Duodenum (tissue), 1 donor: ENCODE measurements around a stretch of chr12.

DNA sequence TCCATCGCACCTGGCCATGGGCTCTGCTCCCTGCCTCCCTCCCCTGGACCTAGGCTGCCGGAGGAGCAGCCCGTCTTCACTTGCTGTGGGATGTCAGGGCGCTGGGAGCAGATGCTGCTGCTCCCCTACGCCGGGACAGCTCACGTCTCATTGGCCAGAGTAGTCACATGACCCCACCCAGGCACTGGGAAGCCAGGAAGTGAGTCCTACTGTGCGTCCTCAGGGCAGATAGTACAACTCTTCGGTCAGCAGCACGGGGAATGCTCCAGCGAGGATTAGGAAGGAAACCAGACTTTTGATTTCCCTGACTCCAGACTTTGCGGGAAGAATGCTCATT is 94.3 kb downstream of the TMEM132B start:
- PRO-cap = no peak

GRCh38 chr12:125340772-125341429 is 154.7 kb downstream of the TMEM132B start:
- PRO-cap = no peak

GRCh38 chr12:125387182-125387785 is 201.1 kb downstream of the TMEM132B start:
- PRO-cap = no peak

GRCh38 chr12:125652389-125652625 is 466.1 kb downstream of the TMEM132B start:
- PRO-cap = no peak

DNA sequence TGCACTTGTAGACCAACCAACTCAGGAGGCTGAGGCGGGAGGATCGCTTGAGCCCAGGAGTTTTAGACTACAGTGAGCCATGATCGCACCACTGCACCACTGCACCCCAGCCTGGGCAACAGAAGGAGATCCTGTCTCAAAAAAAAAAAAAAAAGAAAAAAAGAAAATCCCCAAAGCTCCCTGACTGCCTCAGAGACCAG is 503.2 kb downstream of the TMEM132B start:
- PRO-cap = no peak

DNA sequence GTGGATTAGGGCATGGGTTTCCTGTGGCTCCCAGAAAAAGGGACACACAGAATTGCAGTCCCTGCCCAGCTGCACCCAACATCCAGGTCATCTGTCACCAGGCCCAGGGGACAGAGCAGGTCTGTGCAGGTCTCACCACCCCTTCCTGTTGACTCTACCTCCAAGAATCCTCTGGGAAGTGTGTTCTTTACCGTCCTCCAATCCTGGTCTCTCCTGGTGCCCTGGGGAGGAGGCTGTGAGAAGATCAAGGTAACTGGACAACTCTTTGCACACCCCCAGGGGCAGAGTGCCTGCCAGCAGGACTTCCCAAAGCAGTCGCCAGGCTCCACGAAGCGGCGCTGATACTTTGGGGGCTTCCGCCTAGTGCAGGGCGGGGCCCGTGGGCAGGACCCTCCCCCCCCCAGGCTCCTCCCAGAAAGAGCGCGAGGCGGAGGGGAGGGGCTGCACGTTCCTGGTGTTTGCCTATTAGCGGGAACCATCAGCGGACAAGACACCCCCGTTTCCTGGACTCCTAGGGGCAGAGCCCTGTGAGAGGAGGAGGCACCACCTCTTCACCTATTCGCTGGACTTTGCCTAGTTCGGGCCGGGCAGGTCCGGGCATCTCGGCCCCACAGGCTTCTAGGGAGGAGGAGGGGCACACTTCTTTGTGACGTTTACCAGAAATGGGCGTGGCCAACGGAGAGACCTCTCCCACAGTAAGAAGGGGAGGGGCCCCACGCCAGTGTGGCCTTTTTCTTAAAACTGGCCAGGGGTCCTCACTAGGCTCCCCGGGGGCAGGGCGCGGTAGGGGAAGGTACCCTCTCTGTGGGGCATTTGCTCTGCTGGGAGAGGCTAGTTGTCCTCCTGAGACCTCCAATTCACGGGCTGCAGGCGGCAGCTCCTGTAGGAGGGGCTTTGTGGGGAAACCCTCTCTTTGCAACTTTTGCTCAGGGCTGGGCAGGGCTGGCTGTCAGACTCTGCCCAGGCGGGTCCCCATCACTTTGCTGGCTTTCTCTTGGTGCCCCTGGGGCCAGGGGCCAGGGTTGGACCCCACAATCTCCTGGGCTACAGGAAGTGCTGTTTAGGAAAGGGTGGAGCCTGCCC is 797.2 kb downstream of the TMEM132B start:
- PRO-cap = no peak

DNA sequence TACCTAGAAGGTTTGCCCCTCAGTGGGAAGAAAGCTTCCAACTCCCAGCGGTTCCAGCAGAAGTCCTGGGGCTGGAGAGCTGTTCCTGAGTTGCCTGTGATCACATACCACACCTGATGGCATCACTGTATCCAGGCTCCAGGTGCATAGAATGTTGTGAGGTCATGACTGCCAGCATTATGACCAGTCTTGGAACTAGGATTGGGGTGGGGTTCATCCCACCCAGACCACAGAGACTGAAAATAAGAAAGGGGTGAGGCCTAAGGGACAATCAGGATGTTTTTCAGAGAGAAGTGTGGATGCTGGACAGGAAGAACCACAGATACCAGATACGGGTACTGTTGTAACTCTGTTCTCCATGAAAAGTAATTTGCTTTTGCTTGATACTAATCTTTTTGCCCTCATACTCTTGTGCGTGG is 1530.1 kb upstream of the TMEM132C start:
- PRO-cap = no peak

DNA sequence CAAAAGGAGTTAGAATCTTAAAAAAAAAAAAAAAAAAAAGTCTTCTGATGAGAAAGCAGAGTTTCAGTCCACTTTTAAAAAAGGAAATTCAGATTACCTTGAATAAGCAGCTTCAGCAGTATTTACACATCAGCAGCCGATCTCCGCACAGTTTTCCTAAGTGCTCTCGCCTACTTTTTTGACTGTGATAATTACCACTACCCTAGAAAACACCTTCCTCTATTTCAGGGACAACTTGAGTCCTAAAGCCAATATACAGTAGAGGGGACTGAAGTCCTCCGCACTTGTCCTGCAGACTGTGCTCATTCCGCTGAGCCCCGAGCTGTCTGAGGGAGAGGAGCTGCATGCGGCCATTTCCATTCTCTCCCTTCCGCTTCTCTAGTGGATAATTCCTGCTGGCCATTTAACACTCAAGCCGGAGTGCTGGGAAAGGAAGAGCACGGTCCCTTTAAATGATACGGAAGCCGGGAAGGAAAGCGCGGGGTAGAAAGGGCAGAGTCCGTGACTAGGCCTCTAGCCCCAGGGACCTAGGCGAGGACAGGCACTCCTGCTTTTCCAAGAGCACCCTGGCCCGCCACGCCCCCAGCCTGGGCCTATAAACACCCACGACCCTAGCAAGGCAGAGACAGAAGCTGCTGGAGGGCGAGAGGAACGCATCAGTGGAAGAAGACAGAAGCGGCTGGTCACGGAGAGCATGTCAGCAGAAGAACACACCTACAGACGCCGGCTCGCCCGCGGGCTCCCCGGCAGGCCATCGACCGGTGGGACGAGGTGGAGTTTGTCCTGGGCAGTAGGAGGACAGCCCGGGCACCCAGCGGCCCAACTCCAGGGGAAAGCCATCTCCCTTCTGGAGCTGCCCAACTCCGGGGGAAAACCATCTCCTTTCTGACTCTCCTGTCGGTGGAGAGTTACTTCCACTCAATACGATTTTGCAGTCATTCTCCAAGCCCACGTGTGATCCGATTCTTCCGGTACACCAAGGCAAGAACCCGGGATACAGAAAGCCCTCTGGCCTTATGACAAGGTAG is 1206.7 kb upstream of the TMEM132C start:
- PRO-cap = bidirectional peak, plus-strand start at position 628 of the sequence, minus-strand start at position 380 of the sequence

GRCh38 chr12:127150013-127150759 is 1116.8 kb upstream of the TMEM132C start:
- PRO-cap = no peak

GRCh38 chr12:127162812-127163012 is 1104.3 kb upstream of the TMEM132C start:
- PRO-cap = no peak

- PRO-cap = no peak
These were observed 1084.8 kb upstream of the TMEM132C start for GRCh38 chr12:127182065-127182668.

GRCh38 chr12:127829594-127829793 is 437.5 kb upstream of the TMEM132C start:
- PRO-cap = no peak

DNA sequence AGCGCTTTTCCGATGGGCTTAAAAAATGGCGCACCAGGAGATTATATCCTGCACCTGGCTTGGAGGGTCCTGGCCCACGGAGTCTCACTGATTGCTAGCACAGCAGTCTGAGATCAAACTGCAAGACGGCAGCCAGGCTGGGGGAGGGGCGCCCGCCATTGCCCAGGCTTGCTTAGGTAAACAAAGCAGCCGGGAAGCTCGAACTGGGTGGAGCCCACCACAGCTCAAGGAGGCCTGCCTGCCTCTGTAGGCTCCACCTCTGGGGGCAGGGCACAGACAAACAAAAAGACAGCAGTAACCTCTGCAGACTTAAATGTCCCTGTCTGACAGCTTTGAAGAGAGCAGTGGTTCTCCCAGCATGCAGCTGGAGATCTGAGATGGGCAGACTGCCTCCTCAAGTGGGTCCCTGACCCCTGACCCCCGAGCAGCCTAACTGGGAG is 400.8 kb upstream of the TMEM132C start:
- PRO-cap = no peak

DNA sequence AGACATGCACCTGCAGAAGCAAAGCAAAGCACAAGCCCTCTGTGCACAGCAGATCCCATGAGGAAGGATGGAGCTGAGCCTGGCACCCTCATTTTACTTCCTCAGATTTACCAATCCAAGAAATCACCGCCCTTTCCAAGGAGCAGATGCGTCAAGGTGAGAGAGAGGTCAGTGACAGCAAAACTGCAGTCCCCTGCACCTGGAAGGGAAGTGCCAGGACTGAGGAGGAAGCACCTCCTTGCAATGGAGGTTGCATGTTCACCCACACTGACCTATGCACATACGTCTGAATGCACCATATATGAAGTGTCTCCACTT is 191.1 kb upstream of the TMEM132C start:
- PRO-cap = no peak

GRCh38 chr12:128745934-128746264 is 77.9 kb downstream of the SLC15A4 start:
- PRO-cap = no peak

DNA sequence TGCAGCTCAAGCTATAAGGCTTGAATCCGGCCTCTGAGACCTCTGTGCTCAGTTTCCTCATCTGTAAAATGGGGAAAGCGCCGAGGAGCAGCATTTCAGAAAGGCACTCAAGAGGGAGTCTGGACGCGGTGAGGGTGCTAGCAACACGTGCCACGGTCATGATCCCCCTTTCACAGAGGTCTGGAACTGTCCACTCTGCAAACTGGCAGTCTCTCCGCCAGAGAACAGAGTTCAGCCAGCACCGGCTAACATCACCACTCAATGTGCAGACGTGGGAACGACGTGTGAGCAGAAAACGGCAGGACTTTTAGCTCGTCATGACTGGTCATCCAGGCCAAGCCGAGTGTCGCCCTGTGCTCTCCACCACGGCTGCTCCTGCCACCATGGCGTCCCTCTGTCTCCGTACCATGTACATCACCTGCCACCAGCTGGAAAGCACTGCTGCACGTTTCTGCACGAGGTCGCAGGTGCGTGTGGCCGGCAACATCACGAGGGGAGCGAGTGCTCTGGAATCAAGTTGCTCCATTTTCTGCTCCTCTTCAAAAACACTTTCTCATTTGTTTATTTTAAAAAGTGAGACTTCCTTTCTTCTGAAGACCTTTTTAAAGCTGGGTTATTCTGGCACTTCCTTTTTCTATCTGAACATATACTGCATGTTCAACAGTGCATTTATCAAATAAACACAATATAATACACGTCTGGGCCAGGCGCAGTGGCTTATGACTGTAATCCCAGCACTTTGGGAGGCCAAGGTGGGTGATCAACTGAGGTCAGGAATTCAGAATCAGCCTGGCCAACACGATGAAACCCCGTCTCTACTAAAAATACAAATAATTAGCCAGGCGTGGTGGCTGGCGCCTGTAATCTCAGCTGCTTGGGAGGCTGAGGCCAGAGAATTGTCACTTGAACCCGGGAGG is 28.1 kb downstream of the SLC15A4 start:
- PRO-cap = no peak

DNA sequence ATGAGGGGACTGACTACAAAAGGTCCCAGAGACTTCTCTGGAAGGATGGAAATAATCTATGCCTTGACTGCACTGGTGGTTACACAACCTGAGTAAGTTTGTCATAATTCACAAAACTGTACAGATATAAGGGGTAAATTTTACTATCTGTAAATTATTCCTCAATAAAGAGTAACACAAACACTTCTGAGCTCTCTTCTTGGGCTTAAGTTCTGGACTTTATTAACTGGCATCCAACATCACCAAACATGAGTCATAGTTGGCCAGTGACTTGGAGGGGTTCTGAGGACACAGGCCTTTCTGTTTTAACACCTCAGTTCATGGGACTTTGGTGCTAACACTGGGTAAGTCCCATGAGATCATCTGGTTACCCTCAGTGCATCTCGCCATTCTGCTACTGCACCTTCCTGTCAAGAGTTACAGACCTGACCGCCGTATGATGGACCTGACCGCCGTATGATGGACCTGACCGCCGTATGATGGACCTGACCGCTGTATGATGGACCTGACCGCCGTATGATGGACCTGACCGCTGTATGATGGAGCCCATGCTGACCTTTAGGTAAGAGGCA is 9.9 kb downstream of the SLC15A4 start:
- PRO-cap = no peak

- PRO-cap = no peak
These were observed 6.0 kb upstream of the SLC15A4 start for GRCh38 chr12:128829596-128830409.

DNA sequence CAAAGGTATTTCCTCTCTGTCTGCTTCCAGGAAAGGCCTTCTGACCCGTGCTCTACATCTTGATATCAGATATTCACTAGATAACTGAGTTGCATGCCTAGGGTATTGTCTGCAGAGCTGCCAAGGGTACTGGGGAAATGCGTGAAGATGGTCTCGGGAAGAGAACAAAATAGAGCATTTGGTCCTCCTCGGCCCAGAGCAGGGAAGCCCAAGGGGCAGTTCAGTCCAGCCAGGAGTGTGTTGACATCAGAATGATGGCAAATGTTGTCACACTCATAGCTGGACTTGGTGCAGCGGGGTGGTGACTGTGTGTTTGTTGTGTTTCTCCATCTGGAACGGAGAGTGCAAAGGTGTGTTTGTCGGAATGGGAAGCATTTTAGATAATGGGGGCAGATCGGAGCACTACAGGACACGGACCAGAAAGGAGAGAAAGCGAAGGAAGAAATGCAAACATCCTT is 8.1 kb downstream of the GLT1D1 start:
- PRO-cap = no peak

DNA sequence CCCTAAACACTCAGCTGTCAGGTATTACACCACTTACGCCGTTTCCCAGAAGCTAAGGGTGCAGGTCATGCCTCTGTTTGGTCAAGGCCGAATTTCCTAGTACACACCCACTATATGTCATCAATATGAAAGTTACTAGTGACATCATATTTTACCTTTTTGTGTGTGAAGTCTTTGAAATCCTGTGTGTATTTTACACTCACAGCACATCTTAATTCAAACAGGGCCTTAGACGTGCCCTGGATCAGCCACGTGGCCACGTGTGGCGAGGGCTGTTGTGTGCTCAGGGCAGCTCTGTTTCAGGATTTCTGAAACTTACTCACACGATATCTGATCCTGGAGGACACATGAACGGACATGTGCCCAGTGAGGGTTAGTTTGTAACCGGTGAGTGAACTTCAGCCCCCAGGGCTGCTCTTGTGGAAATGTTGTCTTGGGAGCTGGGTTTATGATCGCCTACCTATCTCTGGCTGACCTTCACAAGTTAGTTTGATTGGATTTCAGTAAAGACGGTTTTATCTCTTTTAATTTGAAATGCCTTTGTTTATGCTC is 51.9 kb downstream of the GLT1D1 start:
- PRO-cap = no peak